NB4 (cell line): ENCODE results near the genes ACOT2 and PROX2.

GRCh38 chr14:73568627-73568880 lies 459 bp upstream of the ACOT2 start:
- RRBS = no CpG with 5 or more reads among the region's 6 CpGs

- RRBS = no CpG with 5 or more reads among the region's 51 CpGs
Measured at GRCh38 chr14:73569010-73569644, at the start of gene ACOT2. ACOT2 (plus strand) TSS chr14:73569213.

- RRBS = 13% methylated on average over 9 of the region's 44 CpGs
Measured at GRCh38 chr14:73569645-73570103, 661 bp downstream of the ACOT2 start.

GRCh38 chr14:73740017-73741222 lies 19.7 kb downstream of the MIDEAS start:
- RRBS = no CpG with 5 or more reads among the region's 16 CpGs

GRCh38 chr14:73744203-73744814 lies 15.8 kb downstream of the MIDEAS start:
- RRBS = no CpG with 5 or more reads among the region's 7 CpGs

GRCh38 chr14:73789799-73790746 lies 30.0 kb upstream of the MIDEAS start:
- RRBS = no CpG with 5 or more reads among the region's 13 CpGs

GRCh38 chr14:73942975-73943201 lies 7.0 kb downstream of the FAM161B start:
- RRBS = no CpG with 5 or more reads among the region's 1 CpG

- RRBS = no CpG with 5 or more reads among the region's 8 CpGs
Measured at GRCh38 chr14:74326551-74327012, 21.7 kb upstream of the VRTN start.

DNA sequence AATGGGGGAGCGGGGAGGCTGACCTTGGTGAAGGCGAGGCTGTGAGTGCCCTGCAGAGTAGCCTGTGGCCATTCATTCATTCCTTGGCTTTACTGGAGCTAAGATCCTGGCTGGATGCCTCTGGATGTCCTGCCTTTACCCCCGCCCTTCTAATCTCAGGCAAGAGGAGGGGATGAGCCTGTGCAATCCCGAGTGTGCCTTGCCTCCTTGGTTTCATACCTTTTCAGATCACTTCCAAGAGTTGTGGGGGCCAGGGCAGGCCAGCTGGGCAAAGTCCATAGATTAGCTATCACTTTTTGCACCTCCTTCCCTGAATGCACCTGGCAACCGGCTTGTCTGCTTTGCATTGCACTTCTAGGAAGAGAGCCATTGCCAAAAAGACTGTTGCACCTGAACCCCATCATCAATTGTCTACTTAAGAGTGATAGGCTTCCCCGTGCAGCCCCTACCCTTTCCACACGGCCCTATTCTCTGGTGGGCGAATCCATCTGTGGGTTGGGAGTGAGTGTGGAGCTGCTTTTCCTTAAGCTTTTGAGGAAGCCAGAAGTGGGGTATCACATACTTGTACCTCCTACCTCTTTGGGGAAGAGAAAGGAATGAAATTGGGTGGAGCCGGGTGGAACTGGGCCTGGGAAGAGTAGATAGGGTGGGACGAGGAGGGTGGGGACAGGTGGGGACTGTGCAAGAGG lies 1.6 kb downstream of the VRTN start:
- RRBS = no CpG with 5 or more reads among the region's 10 CpGs

DNA sequence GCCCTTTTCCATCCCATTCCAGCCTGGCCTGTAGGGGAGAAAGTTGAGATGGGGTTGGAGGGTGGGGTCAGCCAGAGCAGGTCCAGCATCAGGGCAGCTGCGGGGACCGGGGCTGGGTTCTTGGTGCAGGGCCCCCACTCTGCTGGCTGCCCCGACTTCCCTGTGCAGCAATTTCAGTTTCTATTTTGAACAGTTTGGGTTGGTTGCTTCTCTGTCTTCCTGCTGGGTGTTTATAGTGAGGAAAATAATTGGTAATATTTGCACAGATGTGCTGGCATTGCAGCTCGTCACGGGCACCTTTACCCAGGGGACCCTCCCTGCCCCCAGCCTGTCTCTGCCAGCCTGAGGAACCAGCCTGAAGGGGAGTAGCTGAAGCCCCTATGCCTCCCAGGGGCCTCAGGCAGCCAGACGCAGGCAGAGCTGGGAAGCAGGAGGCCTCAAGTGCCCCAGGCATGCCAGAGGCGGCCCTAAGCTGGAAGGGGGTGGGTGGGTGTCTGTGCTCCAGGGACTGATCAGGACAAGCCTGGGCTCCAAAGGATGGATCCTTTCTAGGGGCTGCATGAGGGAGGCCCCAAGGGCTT lies 23.2 kb downstream of the SYNDIG1L start:
- RRBS = no CpG with 5 or more reads among the region's 7 CpGs

- RRBS = under 1% methylated on average over 13 of the region's 36 CpGs
Measured at GRCh38 chr14:74493905-74494552, 464 bp downstream of the ISCA2 start.

- RRBS = no CpG with 5 or more reads among the region's 17 CpGs
Measured at GRCh38 chr14:74501133-74501813, 7.7 kb downstream of the ISCA2 start.

DNA sequence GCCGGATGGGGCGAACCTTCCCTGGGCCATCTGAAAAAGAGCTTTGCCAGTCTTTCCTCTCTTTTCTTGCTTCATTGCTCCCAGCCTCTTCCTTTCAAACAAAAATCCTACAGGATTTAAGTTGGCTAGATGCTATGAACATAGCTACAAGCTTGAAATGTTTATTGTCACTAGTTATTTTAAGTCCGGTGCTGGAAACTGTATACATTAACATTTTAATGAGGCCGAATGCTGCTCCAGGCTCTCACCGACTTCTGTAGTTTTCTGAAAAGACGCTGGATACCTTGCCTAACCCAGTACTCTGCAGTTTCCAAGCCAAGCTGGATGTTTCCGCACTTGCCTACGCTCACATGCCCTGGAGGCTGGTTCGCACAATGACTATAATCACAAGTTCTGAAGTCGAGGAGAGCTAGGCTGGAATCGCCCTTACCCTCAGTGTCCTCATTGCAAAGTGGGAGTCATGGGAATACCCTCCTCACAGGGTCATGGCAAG lies 39.2 kb downstream of the LTBP2 start:
- RRBS = no CpG with 5 or more reads among the region's 11 CpGs

- RRBS = 59% methylated on average over 8 of the region's 44 CpGs
Measured at GRCh38 chr14:74610727-74611323, 1.2 kb downstream of the LTBP2 start.

DNA sequence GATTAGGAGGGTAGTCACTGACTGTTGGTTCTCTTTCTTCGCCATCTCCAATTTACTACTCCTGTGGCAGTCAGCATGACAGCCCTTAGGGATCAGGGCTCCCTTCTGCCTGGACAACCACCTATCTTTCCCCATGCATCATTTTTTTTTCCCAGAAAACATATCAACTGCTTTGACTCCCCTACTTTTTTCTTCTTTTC lies 48.7 kb downstream of the AREL1 start:
- RRBS = no CpG with 5 or more reads among the region's 1 CpG

DNA sequence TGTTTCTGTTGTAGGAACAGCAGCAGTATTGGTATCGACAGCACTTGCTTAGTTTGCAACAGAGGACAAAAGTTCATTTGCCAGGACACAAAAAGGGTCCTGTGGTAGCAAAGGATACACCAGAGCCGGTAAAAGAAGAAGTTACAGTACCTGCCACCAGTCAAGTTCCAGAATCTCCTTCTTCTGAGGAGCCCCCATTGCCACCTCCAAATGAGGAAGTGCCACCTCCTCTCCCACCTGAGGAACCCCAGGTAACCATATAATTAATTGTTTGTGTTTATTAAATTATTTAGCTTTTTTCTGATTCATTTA lies 15.3 kb downstream of the YLPM1 start:
- RRBS = no CpG with 5 or more reads among the region's 2 CpGs

DNA sequence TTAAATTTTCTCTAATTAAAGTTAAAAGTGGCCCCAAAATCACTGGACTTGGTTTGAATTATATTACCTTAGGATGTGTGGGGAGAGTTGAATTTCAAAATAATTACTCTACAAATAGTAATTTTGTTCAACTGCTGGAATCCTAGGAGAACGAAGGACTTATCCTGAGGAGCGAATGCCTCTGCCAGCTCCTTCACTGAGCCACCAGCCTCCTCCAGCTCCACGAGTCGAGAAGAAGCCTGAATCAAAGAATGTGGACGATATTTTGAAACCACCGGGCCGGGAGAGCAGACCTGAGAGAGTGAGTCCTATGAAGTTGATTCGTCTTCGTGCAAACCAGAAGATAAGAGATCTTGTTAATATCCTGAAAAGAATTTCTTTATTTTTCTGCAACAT lies 49.4 kb downstream of the YLPM1 start:
- RRBS = no CpG with 5 or more reads among the region's 9 CpGs

- RRBS = no CpG with 5 or more reads among the region's 9 CpGs
Measured at GRCh38 chr14:74875782-74876547, at the start of gene PROX2. PROX2 (minus strand) TSS chr14:74876145.

- RRBS = no CpG with 5 or more reads among the region's 2 CpGs
Measured at GRCh38 chr14:74884592-74885244, 3.0 kb downstream of the DLST start.

DNA sequence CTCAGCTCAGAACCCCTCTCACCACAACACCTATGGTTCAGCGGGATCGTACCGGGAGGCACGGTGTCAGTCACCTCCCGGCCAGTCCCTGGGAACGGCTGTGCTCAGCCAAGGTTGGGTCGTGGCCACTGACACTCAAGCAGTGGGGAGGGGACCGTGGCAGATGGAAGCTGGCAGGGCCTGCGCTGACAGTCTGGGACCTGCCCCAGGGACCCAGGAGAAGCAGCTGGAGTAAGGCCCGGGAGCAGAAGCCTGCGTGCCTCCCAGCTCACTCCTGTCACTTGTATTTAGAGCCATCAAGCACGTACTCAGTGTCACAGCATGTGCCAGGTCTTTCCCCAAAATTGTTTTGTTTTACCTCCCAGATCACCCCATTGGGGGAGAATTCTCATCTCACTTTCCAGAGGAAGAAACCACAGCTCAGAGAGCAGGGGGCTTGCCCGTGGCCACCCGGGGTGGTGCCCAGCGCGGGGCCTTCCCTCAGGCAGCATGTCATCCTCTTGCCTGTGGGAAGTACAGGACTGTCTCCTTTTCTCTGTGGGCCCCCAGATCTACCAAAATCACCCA lies 6.1 kb downstream of the RPS6KL1 start:
- RRBS = no CpG with 5 or more reads among the region's 16 CpGs